A172 (cell line): Measurements from ENCODE around the genes TP53, DNAH2 and TRAPPC1.

DNA sequence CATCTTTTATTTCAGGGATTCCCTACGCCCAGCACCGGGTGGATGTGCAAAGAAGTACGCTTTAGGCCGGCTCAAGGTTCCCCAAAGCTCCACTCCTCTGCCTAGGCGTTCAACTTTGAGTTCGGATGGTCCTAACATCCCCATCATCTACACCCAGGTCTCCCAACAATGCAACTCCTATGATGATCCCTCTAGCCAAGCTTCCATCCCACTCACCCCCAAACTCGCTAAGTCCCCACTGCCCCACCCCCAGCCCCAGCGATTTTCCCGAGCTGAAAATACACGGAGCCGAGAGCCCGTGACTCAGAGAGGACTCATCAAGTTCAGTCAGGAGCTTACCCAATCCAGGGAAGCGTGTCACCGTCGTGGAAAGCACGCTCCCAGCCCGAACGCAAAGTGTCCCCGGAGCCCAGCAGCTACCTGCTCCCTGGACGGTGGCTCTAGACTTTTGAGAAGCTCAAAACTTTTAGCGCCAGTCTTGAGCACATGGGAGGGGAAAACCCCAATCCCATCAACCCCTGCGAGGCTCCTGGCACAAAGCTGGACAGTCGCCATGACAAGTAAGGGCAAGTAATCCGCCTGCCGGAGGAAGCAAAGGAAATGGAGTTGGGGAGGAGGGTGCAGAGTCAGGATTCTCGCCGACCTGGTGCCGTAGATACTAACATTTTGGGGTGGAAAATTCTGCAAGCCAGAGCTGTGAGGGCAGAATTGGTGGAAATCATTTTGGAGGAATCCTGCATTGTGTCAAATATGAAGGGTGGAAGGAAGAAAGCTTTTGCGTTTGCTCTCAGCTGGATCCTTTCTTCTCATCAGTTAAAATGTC, at the start of gene TP53:
Gene TP53 (minus strand): TSS at position 453 of the 823 bp plus-strand sequence.
- RAMPAGE, long total RNA: no peak

DNA sequence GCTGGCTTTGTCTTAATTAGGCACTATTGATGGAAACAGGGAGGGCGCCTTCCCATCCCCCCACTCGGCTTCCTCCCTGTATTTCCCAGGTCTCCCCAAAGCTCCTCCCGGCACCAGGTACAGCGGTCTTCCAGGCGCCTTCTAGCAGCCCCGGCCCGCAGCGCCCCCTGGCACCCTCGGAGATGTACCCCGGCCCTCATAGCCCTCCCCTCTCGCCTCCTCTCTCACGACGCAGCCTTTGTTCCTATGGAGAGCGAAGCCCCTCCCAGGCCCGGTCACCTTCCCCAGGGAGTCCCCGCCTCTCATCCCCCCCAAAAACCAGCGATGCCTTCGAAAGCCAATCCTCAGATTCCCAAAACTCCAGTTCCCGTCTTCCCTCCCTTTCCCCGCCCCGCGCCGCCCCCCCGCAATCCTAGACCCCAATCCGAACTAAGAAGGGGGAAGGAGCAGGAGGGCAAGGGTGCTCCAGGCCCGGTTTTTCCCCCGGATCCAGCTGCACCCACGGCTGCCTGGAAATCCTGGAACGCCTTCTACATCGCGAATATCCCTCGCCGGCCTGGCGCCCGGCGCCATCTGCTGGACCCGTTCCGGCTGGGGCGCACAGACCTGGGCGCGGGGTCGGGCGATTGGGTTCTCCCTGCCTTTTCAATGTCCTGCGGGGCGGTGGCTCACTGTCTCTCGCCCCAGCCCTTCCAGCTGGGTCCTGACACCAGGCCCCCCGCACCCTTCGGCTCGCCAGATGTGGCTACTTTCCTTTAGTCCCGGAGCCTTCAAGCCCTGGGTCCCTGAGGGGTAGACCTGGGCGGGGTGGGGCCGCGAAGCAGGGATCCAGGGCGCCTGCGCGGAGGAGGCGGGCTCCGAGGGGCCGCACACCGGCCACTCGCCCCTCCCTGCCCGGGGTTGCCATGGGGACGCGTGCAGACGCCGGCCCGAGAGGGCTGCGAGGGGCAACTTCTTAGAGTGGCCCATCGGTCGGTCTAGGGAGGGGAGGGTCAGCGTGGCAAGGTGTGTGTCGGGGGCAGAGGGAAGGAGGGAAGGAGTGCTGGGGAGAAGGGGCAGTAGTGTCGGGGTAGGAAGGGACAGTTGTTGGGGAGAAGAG, at the start of gene DNAH2:
Gene DNAH2 (plus strand): TSS at position 918 of the 1,099 bp plus-strand sequence.
- RAMPAGE, long total RNA: no peak

DNA sequence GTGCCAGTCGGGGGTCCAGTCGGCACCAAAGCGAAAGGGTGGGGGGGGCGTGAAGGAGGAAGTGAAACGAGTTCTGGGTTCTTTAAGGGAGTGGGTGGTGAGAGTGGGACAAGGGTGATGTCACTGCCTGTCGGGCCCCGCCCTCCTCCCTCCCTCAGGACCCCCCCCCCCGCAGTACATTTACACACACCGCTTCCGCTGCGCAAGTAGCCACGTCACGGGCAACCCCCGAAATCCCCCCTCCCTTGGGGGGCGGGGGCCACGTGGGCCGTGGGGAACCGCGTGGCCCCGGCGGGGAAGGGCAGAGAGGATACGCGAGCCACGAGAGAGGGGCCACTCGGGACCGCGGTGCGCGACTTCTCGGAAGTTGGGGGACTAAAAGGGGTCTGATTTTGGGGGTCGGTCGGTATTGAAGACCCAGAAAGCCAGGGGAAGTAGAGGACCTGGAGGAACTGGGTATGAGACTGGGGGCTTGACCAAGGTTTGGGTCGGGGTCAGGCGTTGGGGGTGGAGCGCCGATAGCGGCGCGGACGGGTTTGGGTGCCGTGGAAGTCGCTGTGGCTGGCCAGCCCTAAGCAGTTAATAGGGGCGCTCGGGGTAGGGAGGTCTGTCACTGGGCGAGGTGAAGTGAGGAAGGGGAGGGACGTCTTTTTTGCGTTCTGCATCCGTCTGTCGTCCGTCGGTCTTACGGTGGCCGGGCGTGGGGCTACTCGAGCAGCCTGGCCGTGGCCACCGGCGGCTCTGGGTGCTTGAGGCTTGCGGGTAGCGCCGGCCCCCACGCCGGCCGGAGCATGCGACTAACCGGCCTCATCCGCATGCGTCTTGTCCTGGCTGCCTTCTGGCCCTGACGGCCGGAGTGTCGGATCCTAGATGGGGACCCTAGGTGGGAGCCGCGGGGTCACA, 10.1 kb downstream of the KDM6B start:
- RAMPAGE, long total RNA: no peak

DNA sequence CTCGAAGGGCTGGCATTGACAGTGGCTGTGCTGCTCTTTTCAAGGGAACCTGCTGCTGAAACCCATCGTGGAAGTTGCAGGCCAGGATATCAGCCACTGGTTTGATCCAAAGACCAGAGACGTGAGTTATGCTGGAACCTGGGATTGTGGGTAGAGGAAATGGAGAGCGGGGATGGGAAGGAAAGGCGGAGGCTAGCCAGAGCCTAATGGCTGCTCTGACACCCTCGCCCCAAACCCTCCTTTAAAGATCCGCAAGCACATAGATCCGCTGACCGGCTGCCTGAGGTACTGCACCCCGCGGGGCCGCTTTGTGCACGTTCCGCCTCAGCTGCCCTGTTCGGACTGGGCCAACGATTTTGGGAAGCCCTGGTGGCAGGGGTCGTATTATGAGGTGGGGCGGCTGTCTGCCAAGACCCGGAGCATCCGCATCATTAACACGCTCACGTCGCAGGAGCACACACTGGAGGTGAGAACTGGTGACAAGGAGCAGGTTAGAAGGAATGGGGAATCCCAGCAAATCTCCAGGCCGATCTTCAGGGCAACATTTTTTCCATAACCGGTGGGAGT, 639 bp downstream of the CYB5D1 start:
- RAMPAGE, long total RNA: no peak

DNA sequence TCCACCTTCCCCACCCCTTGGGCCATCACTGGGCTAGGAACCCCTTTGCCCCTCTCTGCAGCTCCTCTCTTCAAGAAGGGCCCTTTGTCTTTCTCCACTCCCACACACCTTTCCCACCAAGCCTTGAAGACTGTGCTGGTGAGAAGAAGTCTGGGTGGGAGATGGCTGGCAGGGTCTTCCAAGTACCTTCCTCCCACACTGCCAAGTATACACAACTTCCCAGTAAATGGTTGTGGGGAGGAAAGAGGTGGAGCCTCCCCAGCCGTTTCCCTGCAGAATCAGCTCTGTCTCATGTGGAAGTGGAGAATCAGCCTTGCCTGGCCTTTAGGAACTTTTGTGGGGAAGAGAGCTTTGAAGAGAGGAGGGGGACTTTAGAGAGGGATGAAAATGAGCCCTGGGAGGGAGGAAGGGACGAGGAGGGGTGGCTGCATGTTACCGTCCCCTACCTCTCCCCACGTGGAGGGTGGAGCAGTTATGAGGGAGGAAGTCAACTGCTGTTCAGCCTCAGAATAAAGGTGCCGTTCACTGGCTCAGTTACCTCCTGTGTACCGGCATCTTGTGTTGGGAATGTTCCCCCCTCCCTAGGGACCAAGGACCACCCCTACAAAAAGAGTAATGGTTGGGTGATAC, 4.3 kb downstream of the RNF227 start:
- RAMPAGE, long total RNA: no peak

- RAMPAGE, long total RNA: no peak
Measured at GRCh38 chr17:7922821-7923329, 6.8 kb downstream of the KCNAB3 start.

DNA sequence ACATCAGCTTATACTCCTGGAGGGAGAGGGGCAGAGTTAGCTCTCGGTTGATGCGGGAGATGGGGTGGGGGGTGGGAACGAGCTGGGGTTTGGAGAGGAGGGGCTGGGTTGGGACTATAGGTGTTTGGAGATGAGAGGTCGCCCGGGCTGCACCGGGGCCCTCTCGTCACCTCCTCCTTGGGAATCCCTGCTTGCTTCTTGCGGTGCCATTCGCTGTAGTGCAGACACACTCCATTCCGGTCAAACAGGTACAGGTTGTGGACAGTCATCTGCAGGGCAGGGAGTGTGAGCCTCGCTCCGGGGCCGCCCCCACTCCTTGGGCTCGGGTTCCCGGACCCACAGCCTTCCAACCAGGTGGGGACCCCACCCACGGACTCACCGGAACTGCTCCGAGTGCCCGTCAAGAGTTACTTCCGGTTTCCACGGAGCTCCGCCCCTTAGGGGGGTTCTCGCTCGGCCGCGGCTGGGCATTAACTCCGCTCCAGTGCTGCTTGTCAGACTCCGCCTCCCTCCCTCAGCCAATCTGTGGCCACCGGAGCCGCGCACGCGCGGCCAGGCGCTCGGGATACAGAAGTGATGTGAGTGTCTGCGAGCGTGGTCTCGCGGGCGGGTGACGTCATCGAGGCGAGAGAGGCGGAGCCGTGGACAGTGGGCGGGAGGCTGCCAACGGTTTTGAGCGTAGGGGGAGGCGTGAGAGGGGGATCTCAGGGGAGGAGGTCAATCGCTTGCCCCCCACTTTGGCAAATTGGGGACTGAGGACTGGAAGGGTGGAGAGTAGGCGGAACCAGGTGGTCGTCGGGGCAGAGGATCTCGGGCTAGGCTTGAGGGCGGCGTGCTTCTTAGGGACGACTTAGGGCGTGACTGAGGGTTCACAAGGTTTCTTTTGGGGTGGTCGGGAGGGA, at the start of gene TRAPPC1:
Gene TRAPPC1 (minus strand): TSS at position 386 of the 902 bp plus-strand sequence.
- RAMPAGE, long total RNA: start-site peak on the minus strand centred at position 370 of the sequence, 33 bp wide, 25 and 201 reads in 2 replicates; start-site peak on the plus strand centred at position 666 of the sequence, 45 bp wide, 37 and 27 reads in 2 replicates

GRCh38 chr17:7935938-7936652, 4.1 kb downstream of the CNTROB start:
- RAMPAGE, long total RNA: no peak

DNA sequence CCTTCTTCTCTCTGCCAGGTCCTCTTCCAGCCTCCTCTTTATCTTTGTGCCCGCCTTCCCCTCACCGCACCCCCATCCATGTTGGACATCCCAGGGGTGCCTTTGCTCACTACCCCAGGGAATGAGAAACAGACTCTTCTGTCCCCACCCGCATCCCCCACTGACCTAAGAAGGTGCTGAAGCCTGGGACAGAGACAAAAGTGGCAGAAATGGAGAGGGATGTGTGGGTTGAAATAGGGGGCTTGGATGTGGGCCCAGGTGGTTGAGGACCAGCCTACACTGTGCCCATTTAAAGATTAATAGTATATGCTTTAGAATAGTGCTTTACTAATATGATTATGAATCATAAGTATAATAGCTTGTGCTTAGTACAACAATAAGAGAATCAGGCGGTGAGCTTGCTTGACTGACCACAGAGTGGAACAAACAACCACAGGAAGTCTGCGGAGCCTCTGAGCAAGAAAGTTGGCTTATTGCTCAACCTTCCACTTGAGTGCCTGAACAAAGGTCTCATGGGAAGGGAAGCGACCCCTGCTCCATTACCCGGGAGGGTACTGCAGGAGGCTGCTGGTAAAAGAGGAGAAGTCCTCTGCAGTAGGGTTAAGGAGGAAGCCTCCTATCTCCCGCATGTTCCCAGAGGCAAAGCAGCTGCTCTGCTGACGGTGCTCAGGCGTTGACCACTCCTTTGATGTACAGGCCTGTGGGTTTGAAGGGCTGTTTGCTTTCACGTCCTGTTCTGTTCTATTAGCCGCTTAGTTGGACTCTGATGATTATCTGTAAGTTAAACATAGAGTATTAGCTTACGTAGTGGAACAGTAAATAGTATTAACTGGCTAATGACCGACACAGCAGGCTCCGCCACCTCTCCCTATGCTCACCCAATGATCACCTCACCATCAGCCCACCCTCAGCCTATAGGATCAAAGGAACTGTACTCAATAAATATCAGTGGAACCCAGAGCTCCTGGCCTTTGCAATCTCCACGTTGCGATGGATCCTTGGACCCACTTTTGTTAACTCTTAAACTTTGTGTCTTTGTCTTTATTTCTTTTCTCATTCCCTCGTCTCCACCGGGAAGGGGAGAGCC, 17.4 kb downstream of the ALOX15B start:
- RAMPAGE, long total RNA: no peak

GRCh38 chr17:8073535-8074691, 13.6 kb downstream of the ALOX12B start:
- RAMPAGE, long total RNA: no peak

- RAMPAGE, long total RNA: no peak
Measured at GRCh38 chr17:8109903-8110664, 8.2 kb downstream of the ALOXE3 start.

GRCh38 chr17:8119008-8119482, 731 bp upstream of the ALOXE3 start:
- RAMPAGE, long total RNA: no peak

- RAMPAGE, long total RNA: no peak
Measured at GRCh38 chr17:8120060-8121254, 2.1 kb upstream of the ALOXE3 start.

GRCh38 chr17:8150016-8150532, 2.1 kb downstream of the PER1 start:
- RAMPAGE, long total RNA: no peak

DNA sequence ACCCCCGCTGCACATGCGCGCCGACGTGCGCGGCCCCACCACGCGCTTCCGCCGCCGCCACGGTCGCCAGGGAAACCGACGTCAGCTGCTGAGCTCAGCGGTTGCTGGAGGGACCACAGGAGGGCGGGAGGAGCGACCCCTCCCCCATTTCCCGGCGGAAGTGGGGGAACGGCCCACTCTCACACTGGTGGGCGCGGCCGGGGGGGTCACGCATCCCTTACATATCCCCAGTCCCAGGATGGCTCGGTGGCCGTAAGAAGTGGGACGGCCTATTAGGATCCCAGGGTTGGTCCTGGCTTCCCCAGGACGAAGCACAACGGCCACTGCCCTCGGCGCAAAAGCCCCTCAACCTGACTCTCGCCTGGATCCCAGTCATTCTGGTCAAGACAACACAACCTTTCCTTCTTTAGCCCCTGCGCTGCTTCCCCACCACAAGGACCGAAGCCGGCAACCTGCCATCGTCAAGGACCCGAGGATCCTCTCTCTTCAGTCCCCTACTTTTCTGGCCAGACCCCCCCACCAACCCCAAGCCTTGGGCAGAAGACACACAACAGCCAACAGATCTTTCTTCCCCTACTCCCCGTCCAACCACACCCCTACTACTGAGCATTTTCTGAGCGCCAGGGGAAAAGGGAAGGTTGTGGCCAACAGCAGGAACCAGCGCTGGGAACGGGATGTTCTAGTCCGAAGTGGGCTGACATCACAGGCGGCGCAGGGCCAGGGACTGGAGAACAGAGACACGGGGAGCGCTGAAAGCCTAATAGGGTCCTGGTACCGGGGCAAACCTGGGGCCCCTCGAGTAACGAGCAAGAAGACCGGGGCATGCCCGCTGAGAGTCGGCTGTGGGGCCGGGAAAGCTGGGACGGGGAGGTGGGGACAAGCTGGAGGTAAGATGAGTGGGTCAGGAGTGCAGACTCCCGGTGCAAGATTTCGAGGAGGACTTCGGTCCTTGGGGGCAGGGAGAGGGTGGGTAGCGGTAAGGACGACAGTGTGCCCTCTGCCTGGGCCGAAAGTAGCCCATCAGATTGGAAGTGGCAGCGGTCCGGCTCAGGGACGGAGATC, 627 bp downstream of the PER1 start:
- RAMPAGE, long total RNA: no peak

DNA sequence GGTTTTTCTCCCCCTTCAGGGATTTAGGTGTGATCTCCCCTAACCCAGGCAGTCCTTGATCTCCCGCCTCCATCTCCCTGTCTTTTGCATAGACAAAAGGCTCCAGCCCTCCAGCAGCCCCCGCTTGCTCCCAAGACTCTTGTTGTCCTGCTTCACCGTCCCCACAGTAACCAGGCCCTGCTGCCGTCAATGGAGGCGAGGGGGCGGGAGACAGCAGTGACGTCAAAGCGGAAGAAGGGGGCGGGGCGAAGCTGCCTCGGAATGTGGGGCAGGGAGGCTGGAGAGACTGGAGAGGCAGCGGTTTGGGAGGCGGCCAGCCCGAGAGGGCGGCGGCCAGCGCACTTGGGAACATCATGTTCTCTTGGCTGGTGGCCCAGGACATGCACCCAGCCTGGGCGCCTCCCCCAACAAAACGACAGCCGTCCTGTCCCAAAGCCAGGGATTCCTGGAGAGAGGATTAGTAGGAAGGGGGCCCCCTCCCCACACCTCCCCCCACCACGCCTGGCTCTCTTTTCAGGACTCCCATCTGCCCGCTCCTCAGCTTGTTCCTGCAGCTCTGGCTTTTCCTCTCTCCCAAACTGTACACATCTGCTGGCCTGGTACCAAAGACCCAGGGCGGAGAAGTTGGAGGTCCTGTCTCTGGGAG, 2.0 kb upstream of the PER1 start:
- RAMPAGE, long total RNA: no peak

DNA sequence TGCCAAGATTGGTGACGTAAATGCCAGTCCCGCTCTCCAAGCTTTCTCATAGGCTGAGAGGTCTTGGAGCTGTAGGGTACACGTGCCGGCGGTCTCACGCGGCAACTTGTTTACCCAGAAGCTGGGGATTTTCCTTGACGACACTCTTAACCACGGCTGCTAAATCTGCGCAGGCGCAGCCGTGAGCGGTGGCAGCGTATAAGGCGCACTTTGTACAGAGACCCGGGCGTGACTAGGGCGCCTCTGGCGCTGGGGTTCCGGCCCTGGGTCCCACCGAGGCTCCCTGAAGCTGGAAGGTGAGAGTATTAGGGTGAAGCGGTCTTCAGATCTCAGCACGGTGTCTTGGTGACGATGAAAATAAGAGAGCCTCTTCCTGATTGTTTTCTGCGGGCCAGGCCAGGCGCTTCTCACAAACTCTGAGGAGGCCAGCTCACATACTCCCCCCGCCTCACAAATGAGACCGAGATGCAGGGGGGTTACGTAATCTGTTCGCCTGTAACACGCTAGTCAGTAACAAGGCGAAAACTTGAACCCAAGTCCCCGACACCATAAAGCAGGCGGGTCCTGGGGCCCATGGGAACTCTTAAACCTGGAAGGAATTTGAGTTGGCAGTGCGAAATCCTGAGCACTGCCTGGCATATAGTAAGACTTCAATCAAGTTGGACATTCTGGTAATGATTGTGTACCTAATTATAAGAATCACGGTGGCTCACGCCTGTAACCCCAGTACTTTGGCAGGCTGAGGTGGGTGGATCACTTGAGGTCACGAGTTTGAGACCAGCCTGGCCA, 4.6 kb upstream of the PER1 start:
- RAMPAGE, long total RNA: no peak

DNA sequence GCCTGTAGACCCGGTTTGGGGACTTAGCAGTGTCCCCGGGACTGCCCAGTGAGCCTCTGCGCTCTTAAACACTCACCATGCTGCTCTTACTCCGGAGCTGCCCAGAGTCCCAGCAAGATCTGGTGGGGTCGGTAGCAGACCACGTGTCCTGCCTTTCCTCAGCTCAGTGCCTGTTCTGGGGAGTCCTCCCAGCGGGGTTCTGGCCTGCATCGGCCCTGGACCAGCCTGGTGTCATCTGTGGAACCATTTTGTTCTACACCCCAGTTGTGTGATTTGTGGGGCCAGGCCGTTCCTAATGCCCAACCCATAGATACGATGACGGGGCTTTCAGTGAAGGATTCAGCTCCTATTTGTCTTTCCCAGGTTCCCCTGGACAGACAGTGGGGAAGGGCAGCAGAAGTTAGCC, 13.4 kb upstream of the AURKB start:
- RAMPAGE, long total RNA: no peak

DNA sequence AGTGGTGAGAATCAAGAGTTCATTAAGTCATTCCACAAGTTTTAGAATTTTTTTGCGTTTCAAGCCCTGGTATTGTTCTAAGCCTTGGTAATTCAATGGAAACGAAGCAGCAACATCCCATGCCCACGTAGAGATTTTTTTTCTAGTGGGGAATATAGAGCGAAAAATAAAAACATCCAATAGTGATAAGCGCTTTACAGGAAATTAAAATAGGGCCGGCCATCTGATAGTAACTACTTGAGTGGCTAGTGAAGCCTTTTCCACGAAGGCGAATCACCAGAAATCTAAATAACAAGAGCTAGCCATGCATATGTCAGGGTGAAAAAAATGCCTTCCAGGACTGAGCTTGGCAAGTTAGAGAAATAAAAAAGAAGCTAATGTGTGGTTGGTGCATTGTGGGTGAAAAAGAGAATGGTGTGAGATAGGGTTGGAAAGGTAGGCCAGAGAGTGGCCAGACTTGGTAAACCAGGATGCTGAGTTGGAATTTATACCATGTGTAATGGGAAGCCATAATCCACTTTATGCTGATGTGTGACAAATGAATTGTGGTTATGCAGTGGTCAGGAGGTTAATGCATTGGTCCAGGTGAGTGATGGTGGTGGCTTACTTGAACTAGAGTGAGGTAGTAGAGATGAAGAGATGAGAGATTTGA, 812 bp downstream of the PFAS start:
- RAMPAGE, long total RNA: no peak

- RAMPAGE, long total RNA: no peak
Measured at GRCh38 chr17:8312189-8312735, 2.2 kb downstream of the ARHGEF15 start.